Metanephros (tissue), 2 donors: Measurements from ENCODE around the gene NUDT12.

- RAMPAGE, long total RNA: no peak
These were observed 302 bp downstream of the CHD1 start for GRCh38 chr5:98928588-98928821.

GRCh38 chr5:98930090-98930398, 1.2 kb upstream of the CHD1 start:
- RAMPAGE, long total RNA: no peak

- RAMPAGE, long total RNA: no peak
These were observed 171.4 kb downstream of the ST8SIA4 start for GRCh38 chr5:100731630-100732141.

- RAMPAGE, long total RNA: no peak
These were observed 75.7 kb downstream of the ST8SIA4 start for GRCh38 chr5:100827155-100828002.

DNA sequence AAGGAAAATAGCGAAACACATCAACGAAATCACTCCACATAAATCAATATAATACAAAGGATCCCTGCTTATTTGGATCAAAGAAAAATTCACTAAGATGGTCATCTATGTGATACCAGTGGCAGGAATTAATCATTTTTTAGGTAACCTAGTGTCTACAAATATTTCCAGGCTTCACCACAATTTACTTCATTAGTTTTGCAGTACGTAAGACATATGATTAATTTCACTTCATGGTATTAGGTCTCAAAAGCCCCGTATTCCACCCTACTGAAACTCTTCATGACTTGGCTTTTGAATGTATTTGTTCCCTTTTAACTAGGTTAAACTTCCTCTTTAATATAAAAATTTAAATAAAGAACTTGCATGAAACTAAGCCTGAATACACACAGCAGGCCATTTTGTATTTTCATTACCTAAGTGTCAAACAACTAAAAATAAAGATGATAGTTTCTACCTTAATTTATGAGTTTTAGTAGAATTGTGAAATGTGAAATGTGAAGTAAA, 4.2 kb downstream of the ST8SIA4 start:
- RAMPAGE, long total RNA: no peak

DNA sequence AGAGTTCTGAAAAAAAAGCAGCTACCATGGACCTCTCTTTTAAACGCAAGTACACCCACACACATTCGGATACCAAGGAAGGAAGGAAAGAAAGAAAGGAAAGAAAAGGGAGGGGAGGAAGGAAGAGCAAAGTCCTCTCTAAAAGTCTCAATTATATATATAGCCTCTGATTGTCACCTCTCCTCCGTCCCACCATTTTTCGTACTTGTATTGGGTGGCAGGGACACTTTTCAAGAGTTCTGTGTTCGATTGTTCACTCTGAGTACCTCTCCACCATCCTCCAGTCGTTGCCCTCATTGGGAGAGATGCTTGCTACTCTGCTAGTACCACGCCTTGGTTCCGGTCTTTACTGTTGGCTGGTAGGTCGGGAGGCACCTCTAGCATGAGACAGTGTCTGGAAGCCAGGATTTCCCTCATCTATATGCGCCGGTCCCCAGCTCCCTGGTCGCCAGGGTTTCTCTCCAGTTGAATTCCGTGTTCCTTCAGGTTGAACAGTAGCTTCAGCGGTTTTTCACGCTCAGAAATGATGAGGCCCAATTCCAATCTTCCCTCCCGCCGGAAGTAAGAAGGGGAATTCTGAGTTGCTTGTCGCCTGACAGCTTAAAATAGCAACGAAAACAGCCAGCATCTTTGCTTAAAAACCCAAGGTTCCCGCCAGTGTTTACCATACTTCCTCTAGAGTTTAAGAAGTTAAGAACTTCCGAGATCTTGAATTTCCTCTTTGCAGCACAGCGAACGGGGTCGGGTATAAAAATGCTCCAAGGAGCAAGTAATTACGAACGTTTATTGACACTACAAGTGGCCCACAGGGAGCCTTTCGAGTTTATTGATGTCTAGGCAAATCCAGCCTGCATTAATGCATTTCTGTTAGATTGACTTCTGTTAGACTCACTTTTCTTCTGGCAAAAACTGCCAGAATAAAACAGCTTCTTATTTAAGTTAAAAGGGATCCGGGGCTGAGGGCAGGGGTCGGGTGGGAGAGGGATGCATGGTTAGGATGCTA, 1.2 kb upstream of the ST8SIA4 start:
- RAMPAGE, long total RNA: no peak

DNA sequence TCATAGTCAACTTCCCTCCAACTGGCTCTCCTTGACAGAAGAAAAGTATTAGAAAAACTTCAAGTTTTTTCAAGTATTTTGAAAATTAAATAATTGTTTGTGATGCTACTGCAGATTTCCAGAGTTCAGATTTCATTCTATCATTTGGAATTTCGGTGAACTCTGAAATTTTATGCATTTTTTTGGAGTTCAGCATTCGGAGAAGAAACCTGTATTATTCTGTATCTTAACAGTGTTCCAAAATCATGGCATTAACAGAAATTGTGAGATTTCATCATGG, 175.2 kb downstream of the SLCO4C1 start:
- RAMPAGE, long total RNA: no peak

DNA sequence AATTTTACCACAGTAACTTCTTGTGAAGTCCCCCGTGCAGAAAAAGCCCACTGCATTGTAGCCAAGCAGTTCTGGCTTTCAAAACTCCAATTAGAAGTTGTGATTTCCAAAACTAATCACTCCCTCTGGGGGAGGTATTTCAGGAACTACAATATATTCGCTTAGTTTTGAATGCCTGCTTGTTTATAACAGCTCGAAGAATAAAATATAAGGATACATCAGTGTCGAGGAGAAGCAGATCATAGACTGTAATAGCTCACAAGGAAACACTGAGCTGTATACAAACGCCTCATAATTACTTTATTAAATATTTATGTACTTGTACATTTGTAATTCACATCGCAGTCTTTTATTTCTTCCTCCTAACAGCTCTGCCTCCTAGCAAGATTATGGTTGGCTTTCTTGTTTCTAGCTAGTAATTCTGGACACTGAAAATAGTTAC, 111.3 kb downstream of the PAM start:
- RAMPAGE, long total RNA: no peak

DNA sequence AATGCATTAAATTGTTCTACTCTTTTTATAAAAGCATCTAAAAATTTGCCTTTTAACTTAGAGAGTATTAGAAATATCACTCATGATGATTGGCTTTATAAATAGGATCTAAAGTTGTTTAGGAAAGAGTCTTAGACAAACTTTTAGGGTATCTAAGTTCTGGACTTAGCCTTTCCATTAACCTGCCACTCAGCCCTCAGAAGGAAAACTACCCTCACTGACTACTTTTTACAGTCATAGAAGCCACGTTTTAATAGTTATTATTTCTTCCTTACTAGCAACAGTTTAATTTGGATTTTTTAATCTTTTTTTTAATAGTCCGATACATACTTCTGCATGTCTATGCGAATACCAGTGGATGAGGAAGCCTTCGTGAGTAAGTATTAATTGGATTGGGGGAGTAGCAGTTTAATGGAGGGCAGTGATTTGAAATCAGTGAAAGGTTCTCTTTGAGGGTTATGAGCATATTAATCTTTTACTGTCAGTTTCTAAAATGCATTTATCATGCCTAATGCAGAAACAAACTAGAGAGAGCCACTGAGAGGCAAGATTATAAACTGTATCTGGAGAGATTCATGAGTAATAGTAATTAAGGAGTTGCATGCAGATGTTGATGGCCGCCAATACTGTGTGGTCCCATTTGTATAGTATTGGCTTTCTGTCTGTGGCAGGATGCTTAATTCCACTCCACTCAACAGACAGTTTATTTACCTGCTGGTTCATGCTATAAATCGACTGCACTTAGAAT, 146.1 kb downstream of the PAM start:
- RAMPAGE, long total RNA: no peak

DNA sequence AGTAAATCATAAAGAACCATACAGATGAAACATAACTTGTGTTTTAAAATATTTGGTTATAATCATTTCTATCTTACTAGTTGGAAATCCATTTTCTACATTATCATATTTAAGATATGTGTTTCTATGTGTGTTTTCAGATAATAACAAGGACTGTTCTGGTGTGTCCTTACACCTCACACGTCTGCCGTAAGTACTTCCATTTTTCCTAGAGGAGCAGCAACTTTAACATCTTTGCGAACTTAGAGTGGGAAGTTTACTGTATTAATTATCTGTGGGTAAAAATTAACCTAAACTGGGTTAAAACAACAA, 173.3 kb downstream of the GIN1 start:
- RAMPAGE, long total RNA: no peak

DNA sequence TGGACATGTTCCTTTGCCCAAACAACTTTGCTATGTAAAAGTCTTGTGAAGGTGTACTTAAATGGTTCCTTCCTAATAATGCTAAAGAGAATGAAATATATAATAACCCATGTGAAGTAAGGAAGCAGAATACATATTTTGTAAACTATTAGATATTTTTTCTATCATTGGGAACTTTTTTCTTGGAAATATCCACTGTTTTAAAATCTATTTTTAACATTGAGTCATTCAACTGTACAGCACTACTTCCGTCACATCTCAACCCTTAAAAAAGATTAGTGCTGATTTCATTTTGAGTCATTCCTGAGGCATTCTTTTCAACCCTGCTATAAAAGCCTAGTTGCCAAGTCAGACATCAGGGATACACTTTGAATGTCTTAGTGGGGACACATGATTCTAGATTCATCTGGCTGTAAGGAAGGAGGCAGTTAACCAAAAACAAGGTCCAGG, 161.0 kb downstream of the GIN1 start:
- RAMPAGE, long total RNA: no peak

DNA sequence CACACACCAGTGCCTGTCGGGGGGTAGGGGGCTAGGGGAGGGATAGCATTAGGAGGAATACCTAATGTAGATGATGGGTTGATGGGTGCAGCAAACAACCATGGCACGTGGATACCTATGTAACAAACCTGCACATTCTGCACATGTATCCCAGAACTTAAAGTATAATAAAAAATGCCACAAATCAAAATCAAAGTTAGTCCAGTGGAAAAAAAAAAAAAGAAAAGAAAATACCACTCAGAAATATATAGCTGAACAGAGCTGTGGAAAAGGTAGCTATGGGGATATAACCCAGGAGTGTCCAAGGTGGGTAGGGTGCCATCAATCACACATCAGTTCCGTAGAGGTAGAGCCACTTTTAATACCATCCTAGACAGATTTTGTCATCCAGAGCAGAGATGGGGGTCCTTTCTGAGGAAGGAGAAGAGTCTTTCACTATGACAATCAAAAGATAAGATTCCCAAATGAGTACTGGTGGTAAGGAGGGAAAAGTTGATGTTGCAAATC, 150.8 kb downstream of the GIN1 start:
- RAMPAGE, long total RNA: no peak

DNA sequence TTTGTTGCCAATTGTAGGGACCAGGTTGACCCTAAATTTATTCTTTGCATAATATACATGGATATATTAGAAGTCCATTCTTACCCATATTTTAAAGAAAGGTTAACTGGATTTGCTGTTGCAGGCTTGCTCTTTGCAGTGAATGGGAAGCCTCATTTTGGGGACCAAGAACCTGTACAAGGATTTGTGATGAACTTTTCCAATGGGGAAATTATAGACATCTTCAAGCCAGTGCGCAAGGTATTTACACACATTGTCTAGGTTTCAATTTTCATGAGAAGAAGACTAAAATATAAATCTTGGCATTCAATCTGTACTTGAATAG, 110.3 kb downstream of the GIN1 start:
- RAMPAGE, long total RNA: no peak

DNA sequence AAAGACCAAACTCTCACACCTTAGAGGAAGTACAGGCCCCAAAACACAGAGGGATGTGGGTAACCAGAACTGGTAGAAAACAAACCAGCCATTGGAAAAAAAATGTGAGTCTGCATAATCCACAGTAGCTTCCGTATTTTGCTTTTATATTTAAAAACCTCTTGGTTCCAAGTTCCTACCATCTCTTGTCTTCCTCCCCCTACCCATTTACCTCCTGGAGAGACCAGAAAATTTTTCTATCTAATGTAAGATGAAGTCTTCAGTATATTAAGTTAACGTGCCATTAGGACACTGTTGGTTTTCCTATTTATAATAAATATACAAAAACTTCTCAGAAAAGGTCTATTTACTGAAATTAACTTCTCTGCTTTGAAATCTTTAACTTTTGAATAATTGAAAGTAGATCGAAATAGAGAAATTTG, 8.3 kb downstream of the GIN1 start:
- RAMPAGE, long total RNA: no peak

DNA sequence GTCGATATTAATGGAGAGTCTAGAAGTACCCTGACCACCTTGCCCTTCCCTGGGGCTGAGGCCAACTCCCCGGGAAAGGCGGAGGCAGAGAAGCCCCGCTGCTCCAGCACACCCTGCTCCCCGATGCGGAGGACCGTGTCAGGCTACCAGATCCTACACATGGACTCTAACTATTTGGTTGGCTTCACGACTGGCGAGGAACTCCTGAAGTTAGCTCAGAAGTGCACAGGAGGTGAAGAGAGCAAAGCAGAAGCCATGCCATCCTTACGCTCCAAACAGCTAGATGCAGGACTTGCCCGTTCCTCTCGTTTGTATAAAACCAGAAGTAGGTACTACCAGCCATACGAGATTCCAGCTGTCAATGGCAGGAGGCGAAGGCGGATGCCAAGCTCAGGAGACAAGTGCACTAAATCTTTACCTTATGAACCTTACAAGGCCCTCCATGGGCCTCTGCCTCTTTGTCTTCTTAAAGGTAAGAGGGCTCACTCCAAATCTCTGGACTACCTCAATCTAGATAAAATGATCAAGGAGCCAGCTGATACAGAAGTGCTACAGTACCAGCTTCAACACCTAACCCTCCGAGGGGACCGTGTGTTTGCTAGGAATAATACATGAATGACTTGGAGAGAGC, 17.5 kb downstream of the MACIR start:
- RAMPAGE, long total RNA: no peak

DNA sequence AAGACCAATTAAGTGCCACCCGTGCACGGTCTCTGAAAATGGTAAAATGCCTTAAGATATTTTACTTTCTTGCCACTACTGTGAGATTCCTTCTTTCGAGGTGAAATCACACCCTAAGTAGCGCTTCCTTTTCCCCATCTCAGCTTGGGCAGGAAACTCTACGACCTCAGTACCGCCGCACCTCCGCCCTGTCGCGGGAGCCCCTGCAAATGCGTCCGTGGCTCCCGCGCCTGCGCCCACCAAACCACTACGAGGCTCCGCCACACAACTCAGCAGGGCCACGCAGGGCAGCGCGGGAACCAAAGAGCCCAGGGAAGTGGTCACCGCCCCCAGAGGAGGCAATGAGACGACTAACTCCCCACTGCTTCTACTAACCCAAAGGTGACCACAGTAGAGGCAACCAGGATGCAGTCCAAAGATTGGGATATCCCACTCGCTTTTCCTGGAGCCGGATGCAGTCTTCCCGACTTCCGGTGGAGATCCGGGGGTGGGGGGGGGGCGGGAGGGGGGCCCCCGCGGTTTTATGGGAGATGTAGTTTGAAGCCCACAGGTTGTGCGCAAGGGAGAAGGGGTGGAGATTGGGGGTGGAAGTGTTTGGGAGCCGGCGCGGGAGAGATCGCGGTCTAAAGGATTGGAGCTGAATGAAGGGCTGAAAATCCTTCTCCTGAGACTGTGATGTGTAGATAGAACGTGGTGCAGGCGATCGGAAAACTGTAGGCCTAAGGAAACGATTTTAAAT, at the start of gene NUDT12:
NUDT12 (minus strand) TSS at position 462 of the 739 bp plus-strand sequence.
- RAMPAGE, long total RNA: start-site peak on the minus strand centred at position 440 of the sequence, 41 bp wide, 628 and 148 reads in 2 replicates

- RAMPAGE, long total RNA: no peak
These were observed 1829.8 kb upstream of the NUDT12 start for GRCh38 chr5:105392377-105392894.

DNA sequence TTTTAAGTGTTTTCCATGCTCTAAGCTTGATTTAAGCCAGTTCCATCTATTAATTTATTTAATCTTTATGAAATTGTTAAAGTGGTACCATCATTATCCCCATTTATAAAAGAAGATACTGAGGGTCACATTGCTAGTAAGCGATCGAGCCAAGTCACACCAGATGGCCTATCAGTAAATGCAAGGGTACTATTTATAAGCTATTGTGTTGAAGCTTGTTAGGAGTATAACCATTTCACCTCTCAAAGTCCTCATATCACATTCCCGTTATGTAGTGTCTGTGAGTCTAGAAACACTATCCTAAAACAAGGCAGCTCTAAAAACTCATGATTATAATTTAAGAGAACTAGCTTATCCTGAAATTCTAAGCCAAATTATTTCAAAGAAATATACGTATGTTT, 1161.9 kb downstream of the EFNA5 start:
- RAMPAGE, long total RNA: no peak

GRCh38 chr5:107389085-107389713, 281.5 kb downstream of the EFNA5 start:
- RAMPAGE, long total RNA: no peak

GRCh38 chr5:107572012-107572504, 98.7 kb downstream of the EFNA5 start:
- RAMPAGE, long total RNA: no peak